Thoracic aorta (tissue), 1 donor: Measurements from ENCODE around the genes ZNF479, ZNF680, ZNF107 and ZNF138.

- RAMPAGE, long total RNA = no peak
Measured at GRCh38 chr7:54546193-54547315, 4.4 kb downstream of the VSTM2A start.

DNA sequence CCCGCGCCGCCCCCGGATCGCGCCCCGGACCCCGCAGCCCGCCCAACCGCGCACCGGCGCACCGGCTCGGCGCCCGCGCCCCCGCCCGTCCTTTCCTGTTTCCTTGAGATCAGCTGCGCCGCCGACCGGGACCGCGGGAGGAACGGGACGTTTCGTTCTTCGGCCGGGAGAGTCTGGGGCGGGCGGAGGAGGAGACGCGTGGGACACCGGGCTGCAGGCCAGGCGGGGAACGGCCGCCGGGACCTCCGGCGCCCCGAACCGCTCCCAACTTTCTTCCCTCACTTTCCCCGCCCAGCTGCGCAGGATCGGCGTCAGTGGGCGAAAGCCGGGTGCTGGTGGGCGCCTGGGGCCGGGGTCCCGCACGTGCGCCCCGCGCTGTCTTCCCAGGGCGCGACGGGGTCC, 572 bp downstream of the EGFR start:
- RAMPAGE, long total RNA = no peak

GRCh38 chr7:55046175-55047284, 27.7 kb downstream of the EGFR start:
- RAMPAGE, long total RNA = no peak

- RAMPAGE, long total RNA = no peak
Measured at GRCh38 chr7:55066331-55067248, 47.8 kb downstream of the EGFR start.

DNA sequence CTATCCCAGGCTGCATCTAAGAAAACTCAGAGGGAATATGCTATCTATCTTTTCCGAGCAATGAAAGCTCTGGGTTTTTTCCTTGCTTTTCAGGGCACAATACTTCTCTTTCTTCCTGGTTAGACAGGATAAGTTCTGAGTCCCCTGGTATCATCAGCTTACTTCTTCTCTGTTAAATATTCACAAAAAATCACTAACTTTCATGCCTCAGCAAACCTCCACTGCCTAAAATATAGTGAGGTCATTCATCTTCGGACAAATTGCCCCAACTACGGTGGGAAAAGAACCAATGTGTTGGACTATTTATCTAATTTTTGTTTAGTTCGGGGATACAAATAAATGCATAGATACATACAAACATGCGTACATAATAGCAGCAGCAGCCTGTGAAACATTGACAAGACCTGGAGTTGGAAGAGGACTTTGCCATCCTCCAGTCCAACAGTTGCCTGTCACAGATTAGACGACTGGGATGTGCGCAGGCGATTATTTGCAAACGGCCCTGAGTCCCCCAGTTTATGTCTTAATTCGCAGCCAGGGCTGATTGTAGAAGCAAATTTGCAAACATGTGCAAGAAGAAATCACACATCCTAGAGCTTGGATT, 51.5 kb downstream of the EGFR start:
- RAMPAGE, long total RNA = no peak

GRCh38 chr7:55100085-55100974, 81.5 kb downstream of the EGFR start:
- RAMPAGE, long total RNA = no peak

DNA sequence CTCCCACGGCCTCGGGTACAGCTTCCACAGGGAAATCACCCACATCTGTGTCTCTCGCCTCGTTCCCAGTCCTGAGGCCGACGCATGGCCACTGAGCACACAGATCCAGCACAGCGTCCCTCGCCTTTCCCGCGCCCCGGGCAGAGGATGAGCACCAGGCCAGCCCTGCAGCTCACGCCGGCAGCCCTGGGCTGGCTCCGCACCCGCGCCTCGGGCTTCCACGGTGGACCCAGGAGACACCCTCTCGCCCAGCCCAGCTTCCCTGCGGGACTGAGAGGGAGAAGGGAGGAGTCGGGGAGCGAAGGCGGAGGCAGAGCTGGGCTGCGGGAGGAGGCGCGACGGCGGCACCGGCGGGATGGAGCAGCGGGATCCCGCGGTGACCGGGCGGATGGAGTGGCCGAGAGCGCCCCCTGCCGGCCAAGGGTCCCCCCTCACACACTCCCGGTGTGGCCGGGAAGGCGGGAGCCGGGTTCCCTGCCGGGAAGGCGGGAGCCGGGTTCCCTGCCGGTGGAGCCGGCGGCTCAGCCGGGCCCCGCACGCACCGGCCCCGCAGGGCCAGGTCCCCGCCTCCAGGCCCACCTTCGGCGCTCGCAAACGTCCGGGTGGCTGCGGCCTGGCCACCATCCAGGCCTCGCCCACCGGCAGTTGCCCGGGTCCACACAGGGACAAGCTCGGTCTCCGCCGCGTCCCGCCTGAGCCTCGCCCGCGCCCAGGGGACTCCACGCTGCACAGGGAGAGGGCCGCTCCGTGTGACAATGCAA, 110.3 kb upstream of the LANCL2 start:
- RAMPAGE, long total RNA = no peak

DNA sequence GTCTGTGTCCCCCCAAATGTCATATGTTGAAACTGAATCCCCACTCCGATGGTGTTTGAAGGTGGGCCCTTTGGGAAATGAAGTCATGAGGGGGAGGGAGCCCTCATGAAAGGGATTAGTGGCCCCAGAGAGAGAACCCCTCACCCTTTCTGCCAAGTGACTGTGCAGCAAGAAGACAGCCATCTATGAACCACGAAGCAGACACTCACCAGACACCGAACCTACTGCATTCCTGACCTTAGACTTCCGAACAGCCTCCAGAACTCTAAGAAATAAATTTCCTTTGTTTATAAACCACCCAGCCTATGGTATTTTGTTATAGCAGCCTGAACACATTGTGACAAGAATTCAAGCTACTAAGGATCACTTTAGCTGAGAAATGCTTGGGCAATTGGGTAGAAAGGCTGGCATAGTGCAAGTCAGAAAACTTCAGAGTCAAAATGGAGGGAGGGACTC, 100.8 kb downstream of the LANCL2 start:
- RAMPAGE, long total RNA = no peak

DNA sequence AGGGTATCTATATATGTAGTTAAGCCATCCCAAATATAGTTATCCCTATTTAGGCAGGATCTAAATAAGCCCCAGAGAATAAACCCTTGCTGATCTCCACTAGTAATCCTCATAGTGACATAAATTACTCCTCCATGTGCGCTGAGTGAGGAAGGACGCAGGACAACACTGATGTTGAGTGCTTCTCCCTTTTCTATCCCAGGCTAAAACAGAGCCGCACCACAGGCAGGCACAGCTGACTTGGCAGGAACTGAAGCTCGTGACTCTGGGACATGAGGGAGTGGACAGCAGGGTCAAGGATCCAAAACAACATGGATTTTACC, 46.0 kb downstream of the VOPP1 start:
- RAMPAGE, long total RNA = no peak

GRCh38 chr7:55534952-55535998, 37.0 kb downstream of the VOPP1 start:
- RAMPAGE, long total RNA = no peak

DNA sequence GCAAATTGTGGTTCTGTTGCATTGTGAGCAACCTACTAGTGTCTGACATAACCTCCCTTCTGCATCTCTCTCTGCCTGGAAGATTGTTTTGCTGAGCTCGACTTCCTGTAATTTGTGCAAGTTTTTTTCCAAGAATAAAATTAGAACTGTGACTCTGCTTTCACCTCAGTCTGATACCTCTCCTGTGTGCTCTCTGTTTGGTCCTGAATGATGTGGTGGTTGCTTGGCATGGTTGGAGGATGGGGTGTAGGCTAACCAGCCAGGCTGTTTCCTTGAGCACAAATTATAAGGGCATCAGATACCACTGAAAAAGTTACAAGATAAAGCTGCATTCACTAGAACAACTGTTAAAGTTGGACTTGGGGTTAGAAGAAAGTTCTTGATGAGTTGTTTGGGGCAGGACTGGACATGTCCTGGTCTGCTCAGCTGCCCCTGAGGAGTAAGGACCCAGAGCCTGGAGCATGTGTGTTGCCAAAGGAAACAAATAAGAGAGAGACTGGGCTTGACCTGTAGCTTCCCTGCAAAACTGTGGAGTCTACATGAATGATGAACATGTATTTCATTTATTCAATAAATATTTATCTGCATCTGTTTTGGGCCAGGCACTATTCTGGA, 1.9 kb upstream of the VOPP1 start:
- RAMPAGE, long total RNA = no peak

- RAMPAGE, long total RNA = no peak
Measured at GRCh38 chr7:57132377-57132665, at the start of gene ZNF479. Gene ZNF479 (minus strand): TSS chr7:57132436.

GRCh38 chr7:64562959-64563494, at the start of gene ZNF680:
Gene ZNF680 (minus strand): TSS chr7:64563071.
- RAMPAGE, long total RNA = start-site peak on the minus strand at chr7:64563034-64563106, 167 reads

DNA sequence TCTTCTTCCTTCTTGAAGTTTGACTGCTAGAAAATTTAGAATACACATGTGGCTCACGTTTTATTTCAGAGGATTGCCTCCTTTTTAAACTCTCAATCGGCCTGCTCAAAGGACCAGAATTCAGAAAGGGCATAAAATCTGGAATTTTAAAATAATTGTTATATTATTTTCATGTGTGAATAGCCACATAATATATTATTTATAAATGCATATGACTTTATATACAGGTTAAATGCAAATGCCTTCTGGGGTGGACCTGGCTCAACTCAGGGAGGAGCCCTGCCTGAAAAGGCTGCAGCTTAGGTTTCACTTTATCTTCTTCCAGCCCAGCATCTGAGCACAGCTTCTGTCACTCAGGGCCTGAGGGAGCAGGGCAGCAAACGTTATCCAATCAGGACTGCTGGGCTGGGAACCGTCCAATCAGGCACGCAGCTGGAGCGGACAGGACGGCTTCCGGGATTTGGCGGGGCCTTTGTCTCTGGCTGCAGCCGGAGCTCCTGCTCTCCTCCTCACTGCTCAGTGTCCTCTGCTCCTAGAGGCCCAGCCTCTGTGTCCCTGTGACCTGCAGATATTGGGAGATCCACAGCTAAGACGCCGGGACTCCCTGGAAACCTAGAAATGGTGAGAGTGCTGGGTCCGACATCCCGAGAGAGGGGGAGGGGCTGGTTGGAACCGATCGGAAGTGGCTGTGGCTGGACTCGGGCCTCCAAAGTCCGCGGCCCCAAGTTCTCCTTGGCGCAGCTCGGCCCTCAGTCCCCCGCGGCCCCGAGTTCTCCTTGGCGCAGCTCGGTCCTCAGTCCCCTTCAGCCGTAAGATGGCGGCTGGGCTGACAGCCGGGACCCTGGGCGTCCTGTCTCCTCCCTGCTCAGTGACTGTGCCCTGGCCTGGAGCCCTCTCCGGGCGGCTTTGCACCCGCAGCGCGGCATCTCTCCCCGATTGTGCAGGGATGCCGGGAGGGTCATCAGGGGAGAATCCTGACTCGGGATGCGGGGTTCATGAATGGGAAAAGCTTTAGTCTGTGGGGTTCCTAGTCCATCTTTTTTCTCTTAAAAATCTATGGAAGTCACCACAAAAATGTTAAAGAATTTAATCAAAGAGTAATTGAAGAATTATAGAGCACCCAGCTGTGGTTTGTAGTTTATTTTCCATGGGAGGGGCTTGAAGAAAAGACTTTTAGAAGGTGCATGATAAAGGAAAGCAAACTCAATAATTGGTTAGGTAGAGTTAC, at the start of gene ZNF107:
TSS of gene ZNF107 (plus strand) at position 469 of the 1,228 bp plus-strand sequence.
- RAMPAGE, long total RNA = start-site peak on the plus strand centred at position 466 of the sequence, 43 bp wide, 61 reads

DNA sequence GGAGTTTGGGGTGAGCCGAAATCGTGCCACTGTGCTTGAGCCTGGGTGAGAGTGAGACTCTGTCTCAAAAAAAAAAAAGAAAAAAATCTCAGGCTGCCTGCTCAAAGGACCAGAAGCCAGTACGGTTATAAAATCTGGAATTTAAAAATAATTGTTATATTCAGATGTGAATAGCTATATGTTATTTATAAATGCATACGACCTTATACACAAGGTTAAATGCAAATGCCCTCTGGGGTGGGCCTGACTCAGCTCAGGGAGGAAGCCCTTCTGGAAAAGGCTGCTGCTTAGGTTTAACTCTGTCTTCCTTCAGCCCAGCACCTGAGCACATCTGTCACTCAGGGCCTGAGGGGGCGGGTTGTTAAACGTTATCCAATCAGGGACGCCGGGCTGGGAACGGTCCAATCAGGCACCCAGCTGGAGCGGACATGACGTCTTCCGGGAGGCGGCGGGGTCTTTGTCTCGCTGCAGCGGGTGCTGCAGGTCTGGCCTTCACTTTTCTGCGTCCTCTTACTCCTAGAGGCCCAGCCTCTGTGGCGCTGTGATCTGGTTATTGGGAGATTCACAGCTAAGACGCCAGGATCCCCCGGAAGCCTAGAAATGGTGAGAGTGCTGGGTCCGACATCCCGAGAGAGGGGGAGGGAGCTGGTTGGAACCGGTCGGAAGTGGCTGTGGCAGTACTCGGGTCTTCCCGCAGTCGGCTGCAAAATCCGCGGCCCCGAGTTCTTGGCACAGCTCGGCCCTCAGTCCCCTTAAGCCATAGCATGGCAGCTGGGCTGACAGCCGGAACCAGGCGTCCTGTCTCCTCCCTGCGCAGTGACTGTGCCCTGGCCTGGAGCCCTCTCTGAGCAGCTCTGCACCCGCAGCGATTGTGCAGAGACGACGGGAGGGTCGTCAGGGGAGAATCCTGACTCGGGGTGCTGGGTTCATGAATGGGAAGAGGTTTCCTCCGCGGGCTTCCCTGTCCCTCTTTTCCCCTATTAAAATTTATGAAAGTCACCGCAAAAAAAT, at the start of gene ZNF138:
TSS of gene ZNF138 (plus strand) at position 460 of the 1,011 bp plus-strand sequence.
- RAMPAGE, long total RNA = start-site peak on the plus strand centred at position 447 of the sequence, 55 bp wide, 72 reads

GRCh38 chr7:64834758-64835334, 40.6 kb downstream of the ZNF138 start:
- RAMPAGE, long total RNA = no peak

GRCh38 chr7:64877223-64877754, 25.8 kb upstream of the ZNF273 start:
- RAMPAGE, long total RNA = no peak

DNA sequence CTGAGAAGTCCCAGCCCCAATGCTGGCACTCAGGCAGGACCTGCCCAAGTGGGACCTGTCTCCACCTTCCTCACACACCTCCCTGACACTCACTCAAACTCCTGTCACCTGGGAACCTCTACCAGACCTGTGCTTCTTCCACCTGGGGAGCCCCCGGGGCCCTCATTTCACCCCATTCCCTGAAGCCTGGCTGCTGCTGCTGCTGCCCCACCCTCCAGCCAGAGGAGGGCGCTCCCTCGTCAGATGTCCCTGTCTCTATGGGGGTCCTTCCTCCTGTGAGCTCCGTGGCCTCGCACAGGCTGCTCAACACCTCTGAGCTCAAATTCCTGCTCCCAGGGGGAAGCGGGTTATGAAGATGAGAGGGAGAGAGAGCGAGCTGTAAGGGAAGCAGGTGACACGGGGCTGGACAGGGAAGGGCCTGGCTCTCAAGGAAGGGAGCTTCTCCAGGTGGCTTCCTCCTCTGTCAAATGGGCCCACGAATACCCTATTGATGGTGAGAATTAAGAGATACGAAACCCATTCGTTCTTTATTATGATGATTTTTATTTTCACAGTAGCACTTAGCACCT, 15.0 kb upstream of the ZNF273 start:
- RAMPAGE, long total RNA = start-site peak on the plus strand centred at position 313 of the sequence, 287 bp wide, 7 reads

DNA sequence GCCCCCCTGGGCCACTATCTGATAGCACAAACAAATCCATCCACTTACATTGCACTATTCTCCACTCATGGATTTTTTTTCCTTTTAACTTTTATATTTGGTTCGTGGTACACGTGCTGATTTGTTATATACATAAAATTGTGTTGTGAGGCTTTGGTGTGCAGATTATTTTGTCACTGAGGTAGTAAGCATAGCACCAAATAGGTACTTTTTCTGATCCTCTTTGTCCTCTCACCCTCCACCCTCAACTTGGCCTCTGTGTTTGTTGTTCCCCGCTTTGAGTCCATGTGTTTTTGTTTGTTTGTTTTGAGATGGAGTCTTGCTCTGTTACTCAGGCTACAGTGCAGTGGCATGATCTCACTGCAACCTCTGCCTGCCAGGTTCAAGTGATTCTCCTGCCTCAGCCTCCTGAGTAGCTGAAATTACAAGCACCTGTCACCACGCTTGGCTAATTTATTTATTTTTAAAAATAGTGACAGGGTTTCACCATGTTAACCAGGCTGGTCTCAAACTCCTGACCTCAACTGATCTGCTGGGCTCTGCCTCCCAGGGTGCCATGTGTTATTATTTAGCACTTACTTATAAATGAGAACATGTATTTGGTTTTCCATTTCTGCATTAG, 5.2 kb downstream of the ZNF273 start:
- RAMPAGE, long total RNA = no peak

GRCh38 chr7:64997763-64998680, 8.5 kb downstream of the ERV3-1 start:
- RAMPAGE, long total RNA = no peak